Measurements from ENCODE around the gene TRIO.

- RAMPAGE, long total RNA, result no peak
- RRBS, result 5% methylated on average over 4 of the region's 24 CpGs
PRO-cap:
- standard, result no peak
- CoPRO, capped RNA only, 2 experiments, result no peak in any of the 2 experiments
- CoPRO, capped and uncapped RNA, 2 experiments, result no peak in any of the 2 experiments
- CoPRO, uncapped RNA only, 2 experiments, result no peak in any of the 2 experiments
CAGE:
- cytosol, long polyA plus RNA, result no peak
- long polyA plus RNA, result no peak
- nucleolus, long total RNA, result no peak
- nucleus, long polyA plus RNA, result no peak
Measured at GRCh38 chr5:5494412-5494809, 71.9 kb downstream of the ICE1 start.

DNA sequence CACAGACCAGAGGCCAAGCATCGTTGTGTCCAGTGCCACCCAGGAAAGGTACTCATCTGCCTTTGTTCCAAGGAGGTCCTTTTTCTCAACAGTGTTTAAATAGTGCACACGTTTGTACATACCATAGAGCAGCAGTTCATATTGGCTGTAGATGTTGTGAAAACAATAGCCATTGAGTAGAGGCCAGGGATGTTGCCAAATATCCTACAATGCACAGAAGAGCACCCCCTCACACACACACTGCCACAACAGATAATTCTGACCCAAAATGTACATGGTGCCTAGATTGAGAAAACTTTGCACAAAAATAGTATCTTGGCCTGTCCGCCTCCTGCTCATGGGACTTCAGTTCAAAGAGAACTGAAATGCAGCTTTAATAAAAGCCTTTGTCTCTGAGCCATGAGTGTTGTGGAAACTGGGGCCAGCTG is 45.6 kb downstream of the MED10 start:
- RAMPAGE, long total RNA, result no peak
- RRBS, result no CpG with 5 or more reads among the region's 3 CpGs
PRO-cap:
- standard, result unidirectional peak, minus-strand start at position 241 of the sequence
- CoPRO, capped RNA only, 2 experiments, result no peak in any of the 2 experiments
- CoPRO, capped and uncapped RNA, 2 experiments, result no peak in any of the 2 experiments
- CoPRO, uncapped RNA only, 2 experiments, result no peak in any of the 2 experiments
CAGE:
- cytosol, long polyA plus RNA, result no peak
- long polyA plus RNA, result no peak
- nucleolus, long total RNA, result no peak
- nucleus, long polyA plus RNA, result no peak

- RAMPAGE, long total RNA, result no peak
- RRBS, result 5% methylated on average over 31 of the region's 101 CpGs
PRO-cap:
- standard, result no peak
- CoPRO, capped RNA only, 2 experiments, result no peak in any of the 2 experiments
- CoPRO, capped and uncapped RNA, 2 experiments, result no peak in any of the 2 experiments
- CoPRO, uncapped RNA only, 2 experiments, result no peak in any of the 2 experiments
CAGE:
- cytosol, long polyA plus RNA, result no peak
- long polyA plus RNA, result no peak
- nucleolus, long total RNA, result no peak
- nucleus, long polyA plus RNA, result no peak
Measured at GRCh38 chr5:6582918-6584078, 49.5 kb downstream of the NSUN2 start.

GRCh38 chr5:6584601-6585118 is 48.2 kb downstream of the NSUN2 start:
- RAMPAGE, long total RNA, result no peak
- RRBS, result no CpG with 5 or more reads among the region's 9 CpGs
PRO-cap:
- standard, result no peak
- CoPRO, capped RNA only, 2 experiments, result no peak in any of the 2 experiments
- CoPRO, capped and uncapped RNA, 2 experiments, result no peak in any of the 2 experiments
- CoPRO, uncapped RNA only, 2 experiments, result no peak in any of the 2 experiments
CAGE:
- cytosol, long polyA plus RNA, result no peak
- long polyA plus RNA, result no peak
- nucleolus, long total RNA, result no peak
- nucleus, long polyA plus RNA, result no peak

GRCh38 chr5:6656355-6656878 is 23.2 kb downstream of the SRD5A1 start:
- RAMPAGE, long total RNA, result no peak
- RRBS, result no CpG with 5 or more reads among the region's 9 CpGs
PRO-cap:
- standard, result no peak
- CoPRO, capped RNA only, 2 experiments, result no peak in any of the 2 experiments
- CoPRO, capped and uncapped RNA, 2 experiments, result no peak in any of the 2 experiments
- CoPRO, uncapped RNA only, 2 experiments, result no peak in any of the 2 experiments
CAGE:
- cytosol, long polyA plus RNA, result no peak
- long polyA plus RNA, result no peak
- nucleolus, long total RNA, result no peak
- nucleus, long polyA plus RNA, result no peak

DNA sequence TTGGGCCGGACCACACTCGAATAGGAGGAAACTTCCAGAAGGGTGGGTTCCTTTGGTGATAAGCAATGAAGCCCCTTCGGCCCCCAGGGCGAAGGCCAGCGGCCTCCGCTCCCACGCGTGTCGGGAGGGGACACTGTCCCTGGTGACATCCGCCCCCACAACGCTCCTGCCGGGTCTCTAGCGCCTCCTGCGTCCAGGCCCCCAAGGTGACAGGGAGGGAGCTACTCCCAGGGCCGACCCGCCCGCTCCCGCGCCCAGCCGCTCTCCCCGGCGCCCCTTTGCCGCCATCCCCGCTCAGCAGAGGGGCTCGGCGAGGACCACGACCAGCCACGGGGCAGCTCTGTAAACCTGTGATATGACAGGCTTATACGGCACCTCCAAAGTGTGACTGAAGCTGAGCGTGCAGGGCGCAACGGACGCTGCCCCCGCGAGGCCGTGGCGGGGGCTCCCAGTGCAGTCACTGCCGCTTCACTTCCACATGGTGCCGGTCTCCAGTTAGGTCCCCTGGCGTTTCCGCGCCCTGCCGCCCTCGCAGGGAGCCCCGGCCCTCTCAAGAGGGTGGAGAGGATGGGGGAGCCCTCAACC is 1.0 kb upstream of the ADCY2 start:
- RAMPAGE, long total RNA, result no peak
- RRBS, result 11% methylated on average over 17 of the region's 45 CpGs
PRO-cap:
- standard, result no peak
- CoPRO, capped RNA only, 2 experiments, result no peak in any of the 2 experiments
- CoPRO, capped and uncapped RNA, 2 experiments, result no peak in any of the 2 experiments
- CoPRO, uncapped RNA only, 2 experiments, result no peak in any of the 2 experiments
CAGE:
- cytosol, long polyA plus RNA, result no peak
- long polyA plus RNA, result no peak
- nucleolus, long total RNA, result no peak
- nucleus, long polyA plus RNA, result no peak

GRCh38 chr5:10439070-10440148 is 2.3 kb upstream of the ROPN1L start:
- RAMPAGE, long total RNA, result no peak
- RRBS, result no CpG with 5 or more reads among the region's 7 CpGs
PRO-cap:
- standard, result unidirectional peak, plus-strand start at chr5:10439806
- CoPRO, capped RNA only, 2 experiments, result no peak in any of the 2 experiments
- CoPRO, capped and uncapped RNA, 2 experiments, result peak in 1 of 2 experiments; most common plus-strand start chr5:10439724 (in 1)
- CoPRO, uncapped RNA only, 2 experiments, result peak in 2 of 2 experiments; most common plus-strand start chr5:10439240 (in 1); most common minus-strand start chr5:10439169 (in 1)
CAGE:
- cytosol, long polyA plus RNA, result no peak
- long polyA plus RNA, result no peak
- nucleolus, long total RNA, result no peak
- nucleus, long polyA plus RNA, result no peak

GRCh38 chr5:10457814-10458282 is 16.2 kb downstream of the ROPN1L start:
- RAMPAGE, long total RNA, result no peak
- RRBS, result no CpG with 5 or more reads among the region's 9 CpGs
PRO-cap:
- standard, result no peak
- CoPRO, capped RNA only, 2 experiments, result no peak in any of the 2 experiments
- CoPRO, capped and uncapped RNA, 2 experiments, result no peak in any of the 2 experiments
- CoPRO, uncapped RNA only, 2 experiments, result no peak in any of the 2 experiments
CAGE:
- cytosol, long polyA plus RNA, result no peak
- long polyA plus RNA, result no peak
- nucleolus, long total RNA, result no peak
- nucleus, long polyA plus RNA, result no peak

DNA sequence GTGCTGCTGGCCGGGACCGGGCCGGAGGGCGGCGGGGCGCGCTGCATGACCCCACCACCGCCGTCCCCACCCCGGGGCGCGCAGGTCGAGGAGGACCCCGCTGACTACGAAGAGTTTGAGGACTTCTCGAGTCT is 468 bp downstream of the ANKRD33B start:
- RAMPAGE, long total RNA, result no peak
- RRBS, result 4% methylated on average over 8 of the region's 16 CpGs
PRO-cap:
- standard, result no peak
- CoPRO, capped RNA only, 2 experiments, result no peak in any of the 2 experiments
- CoPRO, capped and uncapped RNA, 2 experiments, result no peak in any of the 2 experiments
- CoPRO, uncapped RNA only, 2 experiments, result no peak in any of the 2 experiments
CAGE:
- cytosol, long polyA plus RNA, result no peak
- long polyA plus RNA, result no peak
- nucleolus, long total RNA, result no peak
- nucleus, long polyA plus RNA, result no peak

- RAMPAGE, long total RNA, result no peak
- RRBS, result no CpG with 5 or more reads among the region's 10 CpGs
PRO-cap:
- standard, result no peak
- CoPRO, capped RNA only, 2 experiments, result no peak in any of the 2 experiments
- CoPRO, capped and uncapped RNA, 2 experiments, result no peak in any of the 2 experiments
- CoPRO, uncapped RNA only, 2 experiments, result no peak in any of the 2 experiments
CAGE:
- cytosol, long polyA plus RNA, result no peak
- long polyA plus RNA, result no peak
- nucleolus, long total RNA, result no peak
- nucleus, long polyA plus RNA, result no peak
Measured at GRCh38 chr5:10635294-10635917, 71.5 kb downstream of the ANKRD33B start.

- RAMPAGE, long total RNA, result no peak
- RRBS, result no CpG with 5 or more reads among the region's 6 CpGs
PRO-cap:
- standard, result no peak
- CoPRO, capped RNA only, 2 experiments, result no peak in any of the 2 experiments
- CoPRO, capped and uncapped RNA, 2 experiments, result no peak in any of the 2 experiments
- CoPRO, uncapped RNA only, 2 experiments, result peak in 1 of 2 experiments; most common minus-strand start chr5:10699666 (in 1)
CAGE:
- cytosol, long polyA plus RNA, result no peak
- long polyA plus RNA, result no peak
- nucleolus, long total RNA, result start-site peak on the minus strand at chr5:10699664-10699708, 38 reads
- nucleus, long polyA plus RNA, result no peak
Measured at GRCh38 chr5:10699117-10699836, 61.8 kb downstream of the DAP start.

GRCh38 chr5:10757040-10757520 is 4.0 kb downstream of the DAP start:
- RAMPAGE, long total RNA, result no peak
- RRBS, result no CpG with 5 or more reads among the region's 10 CpGs
PRO-cap:
- standard, result no peak
- CoPRO, capped RNA only, 2 experiments, result no peak in any of the 2 experiments
- CoPRO, capped and uncapped RNA, 2 experiments, result no peak in any of the 2 experiments
- CoPRO, uncapped RNA only, 2 experiments, result peak in 2 of 2 experiments; most common minus-strand start chr5:10757113 (in 1)
CAGE:
- cytosol, long polyA plus RNA, result no peak
- long polyA plus RNA, result no peak
- nucleolus, long total RNA, result no peak
- nucleus, long polyA plus RNA, result no peak

DNA sequence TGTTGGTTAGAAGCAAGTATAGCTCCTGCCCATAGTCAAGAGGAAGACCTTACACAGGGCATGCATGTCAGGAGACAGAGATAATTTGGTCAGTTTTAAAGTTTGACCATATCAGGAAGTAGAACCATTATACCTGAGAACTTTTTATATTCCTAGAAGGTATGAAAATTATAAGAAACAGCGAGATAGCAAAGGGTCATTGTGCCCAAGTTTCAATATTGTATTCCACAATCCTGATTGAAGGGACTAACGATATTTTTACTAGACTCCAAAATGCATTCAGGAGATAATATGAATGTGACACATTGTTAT is 984.1 kb upstream of the CTNND2 start:
- RAMPAGE, long total RNA, result no peak
- RRBS, result no CpG with 5 or more reads among the region's 2 CpGs
PRO-cap:
- standard, result no peak
- CoPRO, capped RNA only, 2 experiments, result no peak in any of the 2 experiments
- CoPRO, capped and uncapped RNA, 2 experiments, result no peak in any of the 2 experiments
- CoPRO, uncapped RNA only, 2 experiments, result no peak in any of the 2 experiments
CAGE:
- cytosol, long polyA plus RNA, result no peak
- long polyA plus RNA, result no peak
- nucleolus, long total RNA, result no peak
- nucleus, long polyA plus RNA, result no peak

DNA sequence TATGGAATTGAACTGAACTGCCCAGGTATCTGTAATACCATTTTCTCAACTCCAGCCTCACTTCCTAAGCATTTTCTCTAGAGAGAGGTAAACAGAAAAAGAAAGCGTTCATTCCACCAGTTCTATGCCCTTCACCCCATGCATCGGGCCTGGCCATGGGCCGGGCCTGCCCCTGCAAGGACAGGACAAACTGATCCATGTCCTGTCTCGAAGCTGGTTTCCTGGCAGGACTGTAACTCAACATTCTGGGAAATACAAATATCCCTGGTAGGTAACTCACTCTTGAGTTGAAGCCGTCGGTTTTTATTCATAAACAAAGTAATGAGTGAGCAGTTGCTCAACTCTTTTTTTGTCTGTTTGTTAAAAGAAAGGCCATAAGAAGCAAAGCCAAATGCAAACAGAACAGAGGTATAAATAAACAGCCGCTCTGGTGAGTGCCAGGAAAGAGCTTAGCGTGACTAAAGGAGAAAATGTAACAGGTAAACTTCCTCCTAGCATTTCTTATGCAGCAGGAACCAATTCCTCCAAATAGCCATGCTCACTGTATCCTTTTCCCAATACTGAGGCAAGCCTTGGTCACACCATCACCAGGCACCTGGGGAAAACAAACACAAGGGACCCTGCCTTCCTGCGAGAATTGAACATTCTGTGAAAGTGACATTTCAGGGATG is 64.4 kb upstream of the DNAH5 start:
- RAMPAGE, long total RNA, result no peak
- RRBS, result no CpG with 5 or more reads among the region's 9 CpGs
PRO-cap:
- standard, result no peak
- CoPRO, capped RNA only, 2 experiments, result no peak in any of the 2 experiments
- CoPRO, capped and uncapped RNA, 2 experiments, result no peak in any of the 2 experiments
- CoPRO, uncapped RNA only, 2 experiments, result no peak in any of the 2 experiments
CAGE:
- cytosol, long polyA plus RNA, result no peak
- long polyA plus RNA, result no peak
- nucleolus, long total RNA, result no peak
- nucleus, long polyA plus RNA, result no peak

- RAMPAGE, long total RNA, result no peak
- RRBS, result 2% methylated on average over 53 of the region's 103 CpGs
PRO-cap:
- standard, result bidirectional peak, plus-strand start at chr5:14143342, minus-strand start at chr5:14143140; bidirectional peak, plus-strand start at chr5:14143426, minus-strand start at chr5:14143428
- CoPRO, capped RNA only, 2 experiments, result peak in 1 of 2 experiments; most common plus-strand start chr5:14143342 (in 1); most common minus-strand start chr5:14143152 (in 1)
- CoPRO, capped and uncapped RNA, 2 experiments, result no peak in any of the 2 experiments
- CoPRO, uncapped RNA only, 2 experiments, result no peak in any of the 2 experiments
CAGE:
- cytosol, long polyA plus RNA, result no peak
- long polyA plus RNA, result no peak
- nucleolus, long total RNA, result no peak
- nucleus, long polyA plus RNA, result no peak
Measured at GRCh38 chr5:14142870-14143663, at the start of gene TRIO. TRIO (plus strand) TSS chr5:14143342.

- RAMPAGE, long total RNA, result no peak
- RRBS, result no CpG with 5 or more reads among the region's 8 CpGs
PRO-cap:
- standard, result no peak
- CoPRO, capped RNA only, 2 experiments, result no peak in any of the 2 experiments
- CoPRO, capped and uncapped RNA, 2 experiments, result no peak in any of the 2 experiments
- CoPRO, uncapped RNA only, 2 experiments, result no peak in any of the 2 experiments
CAGE:
- cytosol, long polyA plus RNA, result no peak
- long polyA plus RNA, result no peak
- nucleolus, long total RNA, result no peak
- nucleus, long polyA plus RNA, result no peak
Measured at GRCh38 chr5:14151050-14151872, 8.1 kb downstream of the TRIO start.

DNA sequence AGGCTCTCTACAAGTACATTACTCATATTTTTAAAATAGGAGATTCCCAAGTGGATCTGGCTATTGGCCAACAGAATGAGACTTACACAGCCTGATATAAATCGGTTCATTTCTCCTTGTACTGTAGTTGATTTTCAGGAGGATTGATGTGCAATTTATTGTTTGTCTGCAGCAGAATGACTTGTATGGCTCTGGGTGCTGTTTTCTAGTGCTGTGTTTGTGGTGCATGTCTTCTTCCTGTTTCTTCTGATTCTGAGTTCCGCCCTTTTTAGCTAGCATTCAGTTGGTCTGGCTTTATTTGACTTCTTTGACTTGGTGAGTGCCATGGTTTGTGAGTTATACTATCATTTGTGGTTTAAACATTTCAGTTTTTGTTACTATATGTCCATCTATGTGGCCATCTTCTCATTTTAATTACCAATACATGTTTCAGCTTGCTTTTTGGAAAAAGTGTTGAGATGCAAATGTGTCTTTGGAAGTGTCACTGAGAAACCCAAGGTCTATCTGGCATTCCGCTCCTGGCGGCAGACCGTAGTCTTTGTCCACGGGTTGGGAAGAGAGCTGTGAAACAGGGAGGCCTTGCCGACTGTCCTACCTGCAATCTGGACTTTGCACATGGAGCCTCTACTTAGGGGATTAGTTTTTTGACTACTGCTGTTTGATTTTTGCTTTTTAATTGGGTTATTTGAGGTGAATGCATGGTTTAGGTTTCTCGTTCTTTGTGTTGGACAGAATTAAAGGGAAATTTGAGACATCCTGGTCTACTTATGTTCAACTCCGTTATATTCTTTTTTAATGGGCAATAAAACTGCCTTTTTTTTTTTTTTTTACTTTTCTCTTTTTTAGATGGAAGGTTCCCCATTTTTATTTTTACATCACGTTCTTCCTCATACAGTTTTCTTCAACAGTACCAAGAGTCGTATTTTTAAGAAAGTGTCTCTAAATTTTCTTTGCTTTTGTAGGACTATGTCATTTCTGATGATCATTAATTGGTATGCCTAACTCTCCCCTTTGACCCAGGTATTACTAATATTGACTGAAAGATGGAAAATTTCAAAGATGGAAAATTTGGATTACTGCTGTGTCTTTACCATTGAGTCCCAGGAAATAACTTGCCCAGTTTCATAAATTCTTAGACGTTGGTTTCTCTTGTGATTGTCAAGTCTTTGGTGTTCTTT is 25.6 kb downstream of the TRIO start:
- RAMPAGE, long total RNA, result no peak
- RRBS, result no CpG with 5 or more reads among the region's 12 CpGs
PRO-cap:
- standard, result no peak
- CoPRO, capped RNA only, 2 experiments, result no peak in any of the 2 experiments
- CoPRO, capped and uncapped RNA, 2 experiments, result no peak in any of the 2 experiments
- CoPRO, uncapped RNA only, 2 experiments, result no peak in any of the 2 experiments
CAGE:
- cytosol, long polyA plus RNA, result no peak
- long polyA plus RNA, result no peak
- nucleolus, long total RNA, result no peak
- nucleus, long polyA plus RNA, result no peak

GRCh38 chr5:14189231-14189917 is 46.2 kb downstream of the TRIO start:
- RAMPAGE, long total RNA, result no peak
- RRBS, result no CpG with 5 or more reads among the region's 7 CpGs
PRO-cap:
- standard, result no peak
- CoPRO, capped RNA only, 2 experiments, result no peak in any of the 2 experiments
- CoPRO, capped and uncapped RNA, 2 experiments, result no peak in any of the 2 experiments
- CoPRO, uncapped RNA only, 2 experiments, result no peak in any of the 2 experiments
CAGE:
- cytosol, long polyA plus RNA, result no peak
- long polyA plus RNA, result no peak
- nucleolus, long total RNA, result no peak
- nucleus, long polyA plus RNA, result no peak

Data from K562 (cell line).